Airway epithelial cell (primary cell): Measurements from ENCODE around the genes LDLR, KANK2, ANGPTL8 and ACP5.

DNA sequence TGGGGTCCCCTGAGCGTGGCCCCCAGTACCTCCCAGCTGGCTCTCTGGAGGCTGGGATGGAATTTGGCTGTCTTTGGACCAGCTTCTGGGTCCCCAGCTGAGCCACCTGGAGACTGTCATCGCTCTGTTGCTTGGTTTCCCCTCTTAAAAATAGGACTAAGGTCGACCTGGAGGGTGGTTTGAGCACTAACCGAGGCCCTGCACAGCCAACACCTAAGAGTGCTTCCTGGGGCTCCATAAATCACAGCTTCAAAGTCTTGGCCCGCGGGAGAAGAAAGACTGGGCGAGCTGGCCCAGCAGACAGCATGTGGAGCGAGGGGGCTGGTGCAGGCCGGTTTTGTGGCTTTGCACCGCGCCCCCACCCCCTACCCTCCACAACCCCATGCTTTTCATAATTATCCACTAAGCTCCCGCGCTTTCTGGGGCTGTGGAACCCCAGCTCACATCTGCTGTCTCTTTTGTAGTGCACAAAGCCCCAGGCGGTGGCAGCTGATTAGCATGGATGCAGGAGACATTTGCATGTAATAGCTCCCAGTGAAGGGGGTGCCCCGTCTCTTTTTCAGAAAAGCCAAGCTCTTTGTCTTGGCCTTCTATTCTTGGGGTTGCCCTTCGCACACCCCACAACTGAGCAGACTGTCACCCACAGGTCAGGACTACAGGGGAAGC is 17.1 kb downstream of the CARM1 start:
- RAMPAGE, long total RNA: no peak

DNA sequence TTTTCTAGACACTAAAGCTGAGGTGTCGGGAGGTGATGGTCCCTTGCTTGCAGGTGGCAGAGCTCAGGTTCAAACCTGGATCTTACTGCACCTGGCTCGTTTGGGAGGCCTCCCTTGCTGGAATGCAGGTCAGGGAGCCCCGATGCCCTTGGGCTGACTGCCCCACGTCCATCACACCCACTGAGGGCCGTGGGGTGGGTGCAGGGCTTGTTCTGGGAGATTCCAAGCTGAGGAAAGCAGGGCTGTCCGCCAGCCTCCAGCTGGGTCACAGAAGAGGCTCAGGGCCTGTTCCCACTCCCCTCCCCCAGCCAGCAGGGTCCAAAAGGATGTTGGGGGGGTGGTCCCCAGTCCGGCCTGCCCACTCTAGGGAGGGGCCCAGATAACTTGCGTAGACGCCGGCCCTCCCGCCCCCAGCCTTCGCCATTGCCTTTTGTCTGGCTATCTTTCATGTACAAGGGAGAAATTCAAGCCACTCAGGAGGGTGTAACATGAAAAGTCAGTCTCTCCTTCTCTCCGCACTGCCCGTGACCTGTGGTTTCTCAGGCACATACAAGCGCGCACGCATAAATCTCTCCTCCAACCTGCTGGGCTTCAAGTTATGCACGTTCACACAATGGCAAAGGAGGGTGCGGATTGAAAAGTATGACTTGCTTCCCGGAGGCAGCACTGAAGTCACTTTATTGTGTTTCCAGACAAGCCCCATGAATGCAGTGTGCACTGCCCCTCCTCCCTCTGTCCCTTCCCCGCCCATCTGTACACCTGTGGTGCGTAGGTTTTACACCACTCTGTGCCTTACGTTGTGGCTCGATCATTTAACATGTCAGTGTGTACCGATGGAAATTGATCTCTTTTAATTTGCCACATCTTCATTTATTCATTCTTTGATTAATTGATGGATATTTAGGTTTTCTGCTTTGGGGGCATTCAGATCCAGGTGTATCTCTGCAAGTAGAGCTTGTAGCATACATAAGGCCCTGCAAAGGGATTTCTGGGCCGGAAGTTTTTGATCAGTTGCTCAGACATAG is 20.2 kb downstream of the CARM1 start:
- RAMPAGE, long total RNA: no peak

- RAMPAGE, long total RNA: no peak
These were observed 25.0 kb downstream of the CARM1 start for GRCh38 chr19:10896394-10896756.

GRCh38 chr19:10919295-10920320 is 8.8 kb downstream of the YIPF2 start:
- RAMPAGE, long total RNA: no peak

GRCh38 chr19:10960620-10960776 is 332 bp upstream of the SMARCA4 start:
- RAMPAGE, long total RNA: no peak

DNA sequence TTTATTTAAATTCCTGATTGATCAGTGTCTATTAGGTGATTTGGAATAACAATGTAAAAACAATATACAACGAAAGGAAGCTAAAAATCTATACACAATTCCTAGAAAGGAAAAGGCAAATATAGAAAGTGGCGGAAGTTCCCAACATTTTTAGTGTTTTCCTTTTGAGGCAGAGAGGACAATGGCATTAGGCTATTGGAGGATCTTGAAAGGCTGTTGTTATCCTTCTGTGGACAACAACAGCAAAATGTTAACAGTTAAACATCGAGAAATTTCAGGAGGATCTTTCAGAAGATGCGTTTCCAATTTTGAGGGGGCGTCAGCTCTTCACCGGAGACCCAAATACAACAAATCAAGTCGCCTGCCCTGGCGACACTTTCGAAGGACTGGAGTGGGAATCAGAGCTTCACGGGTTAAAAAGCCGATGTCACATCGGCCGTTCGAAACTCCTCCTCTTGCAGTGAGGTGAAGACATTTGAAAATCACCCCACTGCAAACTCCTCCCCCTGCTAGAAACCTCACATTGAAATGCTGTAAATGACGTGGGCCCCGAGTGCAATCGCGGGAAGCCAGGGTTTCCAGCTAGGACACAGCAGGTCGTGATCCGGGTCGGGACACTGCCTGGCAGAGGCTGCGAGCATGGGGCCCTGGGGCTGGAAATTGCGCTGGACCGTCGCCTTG is at the start of gene LDLR:
Gene LDLR, plus strand, starts transcription at position 554 of the 681 bp plus-strand sequence.
- RAMPAGE, long total RNA: start-site peak on the plus strand centred at position 577 of the sequence, 52 bp wide, 423 and 459 reads in 2 replicates

GRCh38 chr19:11137350-11138406 is 17.9 kb downstream of the SPC24 start:
- RAMPAGE, long total RNA: no peak

- RAMPAGE, long total RNA: no peak
These were observed 2.5 kb downstream of the KANK2 start for GRCh38 chr19:11194684-11195495.

GRCh38 chr19:11197414-11198266 is at the start of gene KANK2:
KANK2 (minus strand) TSS chr19:11197545.
- RAMPAGE, long total RNA: no peak

- RAMPAGE, long total RNA: no peak
These were observed at the start of gene ANGPTL8 for GRCh38 chr19:11239312-11240065. ANGPTL8 (plus strand) TSS chr19:11239619.

DNA sequence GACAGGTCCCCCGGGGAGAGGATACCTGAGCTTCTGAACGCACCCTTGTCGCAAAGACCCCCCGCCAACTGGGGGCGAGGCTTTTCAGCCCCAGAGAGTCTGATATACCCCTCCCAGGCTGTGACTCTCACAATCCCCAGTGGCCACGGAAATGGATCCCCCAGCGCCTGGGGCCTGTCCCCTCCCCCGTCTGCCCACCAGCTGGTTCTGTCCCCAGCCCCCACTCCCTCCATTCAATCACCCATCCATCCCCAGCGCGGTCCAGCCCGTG is 868 bp downstream of the DOCK6 start:
- RAMPAGE, long total RNA: no peak

- RAMPAGE, long total RNA: no peak
These were observed 15.3 kb downstream of the RAB3D start for GRCh38 chr19:11323907-11324905.

GRCh38 chr19:11378632-11379285 is 4.3 kb downstream of the SWSAP1 start:
- RAMPAGE, long total RNA: no peak

DNA sequence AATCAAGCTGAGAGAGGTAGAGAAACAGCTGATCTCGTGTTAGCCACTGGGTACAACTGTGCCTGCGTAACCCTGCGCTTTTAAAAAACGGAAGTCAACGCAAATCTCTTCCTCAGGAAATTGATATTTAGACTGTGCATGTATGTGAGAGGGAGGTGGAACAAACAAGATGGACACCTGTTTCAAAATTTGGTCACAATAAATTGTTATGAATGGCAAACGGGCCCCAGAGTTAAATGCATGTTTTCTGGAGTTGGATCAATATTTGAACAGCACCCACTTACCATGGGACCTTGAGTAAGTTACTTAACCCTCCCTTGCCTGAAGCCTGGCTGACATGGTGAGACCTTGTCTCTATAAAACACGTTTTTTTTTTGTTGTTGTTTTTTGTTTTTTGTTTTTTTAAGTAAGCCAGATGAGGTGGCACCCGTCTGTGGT is 3.2 kb upstream of the EPOR start:
- RAMPAGE, long total RNA: no peak

DNA sequence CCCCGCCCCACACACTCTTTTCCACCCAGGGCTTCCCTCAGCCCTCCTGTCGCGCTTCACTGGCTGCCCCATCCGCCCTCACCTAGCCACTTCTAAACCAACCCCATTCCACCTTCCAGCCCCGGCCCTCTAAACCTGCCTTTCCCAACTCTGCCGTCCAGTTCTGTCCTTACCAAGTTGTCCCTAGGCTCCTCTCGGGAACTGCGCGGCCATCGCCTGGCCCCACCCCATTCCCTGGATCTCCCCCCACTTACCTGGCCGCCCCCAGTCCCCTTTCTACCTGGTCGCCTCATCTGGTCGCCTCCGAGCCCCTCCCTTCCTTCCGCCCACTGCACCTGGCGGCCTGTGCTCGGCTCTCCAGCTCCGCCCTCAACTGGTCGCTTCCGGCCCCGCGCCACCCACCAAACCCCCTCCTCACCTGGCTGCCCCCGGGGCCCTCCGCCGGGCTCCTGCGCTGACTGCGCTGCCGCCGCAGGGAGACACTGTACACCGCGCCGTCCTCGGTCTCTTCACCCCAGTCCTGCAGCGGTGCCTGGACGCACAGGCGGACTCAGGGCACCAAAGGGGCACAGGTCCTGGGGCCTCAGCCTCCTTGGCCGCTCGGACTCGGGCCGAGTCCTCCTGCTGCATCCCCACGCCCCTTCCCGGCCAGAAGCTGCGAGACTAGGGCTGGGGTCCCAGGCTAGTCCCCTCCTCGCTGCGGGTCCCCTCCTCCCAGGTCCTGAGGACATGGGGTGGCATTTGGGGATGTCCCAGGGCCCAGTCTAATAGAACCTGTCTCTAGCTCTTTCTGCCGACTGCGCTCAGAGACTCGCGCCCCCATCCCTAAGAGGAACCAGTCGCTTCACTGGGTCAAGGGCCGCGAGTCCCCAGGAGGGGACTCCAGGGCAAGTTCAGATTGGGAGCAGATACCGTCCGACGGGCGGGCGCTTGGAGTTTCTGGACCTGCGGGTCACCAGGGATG is 579 bp downstream of the RGL3 start:
- RAMPAGE, long total RNA: no peak

DNA sequence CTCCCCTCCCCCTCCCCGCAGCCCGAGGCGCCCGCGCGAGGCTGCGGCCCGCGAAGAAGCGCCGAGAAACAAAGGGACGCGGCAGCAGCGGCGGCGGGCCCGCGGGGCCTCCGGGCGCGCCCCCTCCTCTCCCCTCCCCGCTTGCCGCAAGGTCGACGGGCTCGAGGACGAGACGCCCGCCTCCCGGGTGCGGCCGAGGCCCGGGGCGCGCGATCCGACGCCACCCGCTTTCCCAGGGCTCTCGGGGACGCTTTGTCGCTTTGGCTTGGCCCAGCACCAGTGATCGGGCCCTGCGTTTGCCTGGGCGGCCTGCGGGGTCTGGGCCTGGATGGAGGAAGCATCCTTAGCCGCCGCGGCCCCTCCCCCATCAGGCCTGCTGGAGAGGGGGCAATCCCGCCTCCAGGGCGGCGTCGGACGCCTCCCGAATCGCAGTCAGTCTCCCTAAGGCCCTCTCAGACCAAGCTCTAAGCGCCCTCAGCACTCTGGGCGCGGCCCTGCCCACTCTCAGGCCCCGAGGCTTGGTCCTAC is 834 bp downstream of the ELAVL3 start:
- RAMPAGE, long total RNA: no peak

GRCh38 chr19:11558503-11559077 is 440 bp downstream of the ELOF1 start:
- RAMPAGE, long total RNA: no peak

DNA sequence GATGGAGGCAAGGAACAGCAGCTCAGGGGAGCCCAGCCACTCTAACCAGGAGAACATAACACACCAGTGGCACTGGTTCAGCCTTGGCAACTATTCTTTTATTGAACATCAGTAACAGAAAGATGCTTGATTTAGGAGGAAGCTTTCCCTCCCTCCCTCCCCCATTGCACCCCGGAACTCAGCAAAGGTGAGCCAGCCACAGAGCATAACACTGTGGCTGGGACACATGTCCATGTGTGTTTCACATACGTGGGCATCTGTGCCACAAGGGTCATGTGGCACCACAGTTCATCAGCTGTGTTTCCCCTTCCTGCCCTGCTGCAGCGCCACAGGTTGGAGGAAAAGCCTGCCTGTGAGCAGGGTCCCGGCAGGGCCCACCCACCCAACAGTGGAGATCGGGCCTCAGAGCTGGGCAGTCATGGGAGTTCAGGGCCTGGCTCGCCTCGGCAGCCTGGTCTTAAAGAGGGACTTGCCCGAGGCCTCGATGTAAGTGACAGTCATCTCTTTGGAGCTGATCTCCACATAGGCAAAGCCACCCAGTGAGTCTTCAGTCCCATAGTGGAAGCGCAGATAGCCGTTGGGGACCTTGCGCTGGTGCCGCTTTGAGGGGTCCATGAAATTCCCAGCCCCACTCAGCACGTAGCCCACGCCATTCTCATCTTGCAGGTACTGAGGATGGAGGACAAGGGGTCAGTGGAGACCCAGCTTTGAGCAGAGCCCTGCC is 2.7 kb downstream of the ACP5 start:
- RAMPAGE, long total RNA: no peak

DNA sequence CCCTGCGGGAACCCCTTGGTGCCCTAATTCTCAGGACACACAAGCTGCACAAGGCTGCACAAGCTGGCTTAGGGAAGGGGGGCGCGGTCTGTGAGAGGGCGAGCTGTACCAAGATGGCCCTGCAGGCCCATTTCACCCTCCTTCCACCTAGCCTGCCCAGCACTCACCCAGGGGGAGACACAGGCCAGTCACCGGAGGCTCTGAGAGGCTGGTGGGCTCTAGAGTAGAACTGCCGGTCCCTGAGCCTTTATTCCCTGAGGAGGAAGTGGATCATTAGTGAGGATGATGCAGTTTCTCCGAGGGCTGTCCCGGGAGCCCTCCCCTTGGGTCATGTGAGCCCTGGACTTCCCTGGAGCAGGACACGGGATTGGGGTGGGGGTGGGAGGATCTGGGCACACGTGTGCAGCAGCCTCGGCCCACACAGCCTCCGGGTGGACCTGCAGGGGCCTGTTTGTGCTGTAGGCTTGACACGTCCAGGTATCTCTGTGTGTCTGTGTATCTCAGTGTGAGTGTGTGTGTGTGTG is at the start of gene ACP5:
Gene ACP5, minus strand, starts transcription at position 220 of the 524 bp plus-strand sequence.
- RAMPAGE, long total RNA: no peak

DNA sequence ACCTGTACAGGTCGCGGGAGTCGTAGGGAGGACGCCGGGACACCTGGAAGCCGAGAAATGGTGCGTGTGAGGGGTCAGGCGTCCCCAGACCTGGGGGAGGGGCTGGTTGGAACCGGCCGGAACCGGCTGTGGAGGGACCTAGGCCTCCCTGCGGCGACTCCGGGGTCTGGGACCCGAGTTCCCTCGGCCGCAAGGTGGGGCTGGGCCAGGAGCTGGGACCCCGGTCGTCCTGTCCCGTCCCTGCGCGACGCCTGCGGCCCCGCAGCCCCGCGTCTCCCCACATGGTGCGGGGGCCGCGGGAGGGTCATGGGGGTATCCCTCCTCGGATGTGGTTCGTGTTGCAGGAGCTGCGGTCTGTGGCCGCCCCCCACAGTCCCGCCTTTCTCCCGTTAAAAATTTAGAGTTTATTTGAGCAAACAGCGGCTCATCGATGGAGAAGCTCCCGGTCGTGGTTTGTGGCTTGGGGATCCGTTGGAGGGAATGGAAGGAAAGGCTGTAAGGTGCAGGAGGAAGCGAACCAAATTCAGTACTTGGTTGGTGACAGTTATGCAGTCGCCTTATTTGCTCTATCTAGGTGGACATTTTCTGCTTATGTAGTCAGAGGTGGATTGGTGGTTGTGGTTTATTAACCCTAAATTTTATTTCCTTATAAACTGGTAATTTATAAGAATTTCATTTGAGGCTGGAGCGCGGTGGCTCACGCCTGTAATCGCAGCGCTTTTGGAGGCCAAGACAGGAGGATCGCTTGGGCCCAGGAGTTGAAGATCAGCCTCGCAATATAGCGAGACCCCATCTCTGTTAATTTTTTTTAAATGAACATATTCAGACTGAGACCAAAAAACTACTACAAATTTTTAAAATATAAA is 521 bp downstream of the ZNF627 start:
- RAMPAGE, long total RNA: no peak